Measurements from ENCODE around the gene IPMK.

- RAMPAGE, long total RNA = no peak
- RRBS = no CpG with 5 or more reads among the region's 4 CpGs
Measured at GRCh38 chr10:51895058-51895674, 195.8 kb upstream of the CSTF2T start.

- RAMPAGE, long total RNA = no peak
- RRBS = no CpG with 5 or more reads among the region's 3 CpGs
Measured at GRCh38 chr10:52232501-52233183, 81.4 kb upstream of the DKK1 start.

DNA sequence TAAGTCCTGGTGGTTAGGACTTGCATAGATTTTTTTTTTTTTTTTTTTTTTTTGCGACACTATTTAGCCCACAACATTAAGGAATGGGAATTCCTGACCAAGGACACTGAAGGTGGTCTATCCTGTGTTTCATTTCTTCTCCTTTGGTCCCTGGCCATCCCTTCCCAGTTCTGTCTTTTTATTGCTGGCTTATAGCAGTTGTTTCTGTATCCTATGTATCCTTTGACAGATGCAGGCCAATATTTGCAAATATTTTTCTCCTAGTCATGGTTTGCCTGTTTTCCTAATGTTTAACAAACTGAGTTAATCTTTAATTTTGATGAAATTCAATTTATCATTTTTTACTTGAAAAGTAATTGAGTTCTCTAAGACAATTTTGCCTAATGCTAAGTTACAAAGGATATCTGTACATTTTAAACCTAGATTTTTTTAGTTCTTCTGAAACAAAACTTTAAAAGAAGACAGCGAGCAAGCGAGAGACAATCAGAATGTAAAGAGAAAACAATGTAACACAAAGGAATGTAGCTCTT lies 9.4 kb downstream of the MBL2 start:
- RAMPAGE, long total RNA = no peak
- RRBS = no CpG with 5 or more reads among the region's 3 CpGs

DNA sequence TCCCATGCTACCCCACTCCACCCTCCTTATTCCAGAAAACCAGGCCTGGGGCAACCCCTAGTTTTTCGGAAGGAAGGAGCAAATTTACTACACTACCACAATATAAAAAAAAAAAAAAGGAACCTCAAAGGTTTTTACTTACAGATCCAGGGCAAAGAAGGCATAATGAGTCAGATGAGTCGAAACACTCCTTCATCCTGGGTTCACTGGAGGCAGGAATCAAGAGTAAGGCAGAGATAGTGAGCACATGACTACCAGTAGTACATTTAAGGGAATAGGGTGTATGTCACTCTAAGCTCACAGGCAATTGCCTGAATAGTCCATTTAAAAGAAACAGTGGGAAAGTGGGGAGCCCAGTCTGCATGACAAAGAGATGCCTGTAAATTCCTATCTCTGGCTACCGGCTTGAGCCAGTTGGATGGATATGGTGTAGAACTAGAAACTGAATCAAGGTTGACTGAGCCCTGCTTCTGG lies 861.4 kb upstream of the ZWINT start:
- RAMPAGE, long total RNA = no peak
- RRBS = no CpG with 5 or more reads among the region's 3 CpGs

DNA sequence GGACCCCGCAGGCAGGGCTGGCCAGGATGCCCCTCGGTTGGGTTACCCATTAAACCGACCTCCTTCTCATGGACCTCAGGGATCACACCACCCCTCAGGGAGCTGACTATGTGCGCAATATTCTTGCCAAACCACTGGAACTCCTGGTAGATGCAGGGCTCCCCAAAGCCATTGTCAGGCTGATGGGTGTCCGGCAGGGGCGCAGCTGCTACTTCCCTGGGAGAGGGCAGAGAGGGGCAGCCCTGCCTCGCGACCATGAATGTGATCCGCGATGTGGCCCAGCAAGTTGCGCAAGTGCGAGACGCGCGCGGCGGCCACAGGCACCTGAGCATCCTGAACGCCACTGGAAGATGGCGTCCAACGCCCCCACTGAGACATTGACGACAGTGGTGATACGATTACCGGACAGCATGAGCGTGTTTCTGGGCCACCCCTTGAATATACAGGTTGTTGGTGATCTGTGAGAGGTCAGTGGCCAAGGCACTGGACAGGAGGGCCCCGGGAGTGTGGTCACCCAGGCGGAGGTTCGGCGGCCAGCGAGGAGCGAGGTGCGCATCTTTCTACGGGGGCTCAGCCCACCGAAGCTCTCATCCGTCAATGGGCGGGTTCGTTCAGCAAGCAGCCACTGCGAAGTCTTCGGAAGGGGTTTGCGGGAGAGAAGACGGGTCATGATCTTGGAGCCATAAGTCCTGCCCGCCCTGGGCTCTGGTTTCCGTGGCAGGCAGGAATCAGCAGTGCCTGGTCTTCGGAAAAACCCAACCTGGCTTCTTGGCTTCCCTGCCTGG lies 161.1 kb downstream of the IPMK start:
- RAMPAGE, long total RNA = no peak
- RRBS = 86% methylated on average over 3 of the region's 43 CpGs

GRCh38 chr10:58183662-58183874 lies 84.1 kb downstream of the IPMK start:
- RAMPAGE, long total RNA = no peak

GRCh38 chr10:58267824-58268206 lies at the start of gene IPMK:
IPMK (minus strand) TSS chr10:58267894.
- RAMPAGE, long total RNA = no peak
- RRBS = no CpG with 5 or more reads among the region's 51 CpGs

- RAMPAGE, long total RNA = no peak
- RRBS = 11% methylated on average over 14 of the region's 24 CpGs
Measured at GRCh38 chr10:58327015-58327423, 7.8 kb upstream of the UBE2D1 start.

DNA sequence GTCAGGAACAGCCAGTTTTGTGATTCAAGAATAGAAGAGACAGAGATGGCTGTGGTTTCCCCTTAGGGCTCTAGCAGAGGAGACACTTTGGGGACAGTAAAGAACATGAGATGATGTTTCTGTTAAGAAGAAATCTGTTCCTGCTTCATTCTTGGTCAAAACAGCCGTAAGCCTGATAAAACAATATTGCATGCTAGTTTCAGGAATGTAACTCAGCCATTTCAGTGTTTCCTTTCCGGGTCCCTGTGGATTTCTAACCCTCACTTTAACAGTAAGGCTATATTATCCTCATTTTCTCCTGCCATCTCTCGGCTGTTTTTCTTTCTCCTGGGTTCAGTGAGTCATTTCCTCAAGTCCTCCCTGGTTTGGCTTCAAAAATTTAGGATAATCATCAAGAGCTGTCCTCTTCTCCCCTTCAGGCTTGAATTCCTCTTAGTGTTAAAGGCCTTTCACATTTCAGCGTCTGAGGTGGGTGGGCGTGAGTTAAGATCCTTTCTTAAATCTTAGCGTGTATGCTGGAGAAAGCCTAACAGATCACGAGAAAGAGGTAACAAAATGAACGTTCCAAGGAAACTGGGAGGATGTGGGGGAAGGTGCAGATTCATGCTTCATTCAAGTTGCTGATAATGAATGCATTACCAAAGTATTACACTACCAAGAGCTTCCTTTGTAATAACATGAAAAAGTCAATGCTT lies 37.0 kb upstream of the BICC1 start:
- RAMPAGE, long total RNA = no peak
- RRBS = no CpG with 5 or more reads among the region's 8 CpGs

- RAMPAGE, long total RNA = no peak
- RRBS = no CpG with 5 or more reads among the region's 8 CpGs
Measured at GRCh38 chr10:59177426-59177770, 955 bp downstream of the PHYHIPL start.

- RAMPAGE, long total RNA = no peak
- RRBS = no CpG with 5 or more reads among the region's 2 CpGs
Measured at GRCh38 chr10:59387746-59388038, 25.3 kb upstream of the FAM13C start.

GRCh38 chr10:59538711-59539051 lies 171.0 kb downstream of the SLC16A9 start:
- RAMPAGE, long total RNA = no peak
- RRBS = no CpG with 5 or more reads among the region's 12 CpGs

GRCh38 chr10:59576984-59577485 lies 132.6 kb downstream of the SLC16A9 start:
- RAMPAGE, long total RNA = no peak
- RRBS = no CpG with 5 or more reads among the region's 2 CpGs

GRCh38 chr10:59674153-59674668 lies 35.4 kb downstream of the SLC16A9 start:
- RAMPAGE, long total RNA = no peak
- RRBS = no CpG with 5 or more reads among the region's 1 CpG

- RAMPAGE, long total RNA = no peak
- RRBS = no CpG with 5 or more reads among the region's 9 CpGs
Measured at GRCh38 chr10:59678815-59679583, 30.7 kb downstream of the SLC16A9 start.

DNA sequence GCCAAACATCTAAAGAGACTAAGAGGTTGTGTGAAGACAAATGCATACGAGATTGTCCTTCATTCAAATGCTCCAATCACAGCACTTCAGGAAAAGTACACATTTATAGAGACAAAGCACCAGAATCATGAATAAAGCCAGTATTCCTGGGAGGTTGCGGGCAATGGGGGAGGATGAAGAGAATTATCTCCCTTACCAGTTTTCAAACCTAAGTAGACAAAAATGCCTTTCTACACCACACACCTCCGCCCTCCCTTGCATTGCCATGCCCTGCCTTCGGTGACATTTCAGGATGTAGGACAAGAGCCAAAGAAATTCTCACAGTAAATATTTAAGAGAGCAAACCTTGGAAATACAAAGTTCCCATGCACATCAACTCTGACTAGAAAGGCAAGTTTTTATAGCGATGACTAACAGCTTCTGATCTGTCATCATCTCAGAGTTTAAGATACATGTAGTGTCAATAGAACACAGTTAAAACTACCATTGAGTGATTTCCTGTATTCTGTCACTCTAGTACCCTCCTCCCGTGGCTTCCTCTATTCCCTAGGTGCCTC lies 20.9 kb downstream of the SLC16A9 start:
- RAMPAGE, long total RNA = no peak
- RRBS = no CpG with 5 or more reads among the region's 6 CpGs

DNA sequence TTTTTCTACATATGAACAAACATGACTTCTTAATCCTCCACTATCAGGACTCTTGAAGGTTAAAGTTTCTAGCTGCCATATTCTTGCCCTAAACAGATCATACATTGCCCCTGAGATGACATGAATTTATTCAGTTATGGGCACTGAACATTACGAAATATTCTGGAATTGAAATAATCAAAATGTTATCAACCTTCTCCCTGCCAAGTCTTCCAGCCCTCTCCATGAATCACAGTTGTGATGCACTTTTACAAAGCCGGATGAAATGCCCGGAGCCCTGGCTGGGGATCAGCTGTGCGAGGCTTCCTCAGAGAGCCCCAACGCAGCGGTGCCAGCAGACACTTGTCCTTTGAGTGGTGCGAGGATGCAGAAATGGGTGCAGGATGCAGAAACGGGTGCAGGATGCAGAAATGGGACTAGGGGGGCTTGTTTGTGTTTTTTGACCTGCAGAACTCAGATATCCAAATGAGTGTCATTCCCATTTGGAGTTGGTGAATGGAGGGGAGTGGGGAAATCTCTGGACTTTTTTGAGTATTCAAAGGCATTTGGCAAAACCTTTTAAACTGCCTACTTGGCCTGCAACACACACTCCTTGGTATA lies 2.7 kb downstream of the MRLN start:
- RAMPAGE, long total RNA = no peak
- RRBS = no CpG with 5 or more reads among the region's 8 CpGs

GRCh38 chr10:59792253-59792826 lies 39.1 kb upstream of the MRLN start:
- RAMPAGE, long total RNA = no peak
- RRBS = no CpG with 5 or more reads among the region's 4 CpGs

- RAMPAGE, long total RNA = no peak
- RRBS = no CpG with 5 or more reads among the region's 6 CpGs
Measured at GRCh38 chr10:59801297-59801932, 48.2 kb upstream of the MRLN start.

DNA sequence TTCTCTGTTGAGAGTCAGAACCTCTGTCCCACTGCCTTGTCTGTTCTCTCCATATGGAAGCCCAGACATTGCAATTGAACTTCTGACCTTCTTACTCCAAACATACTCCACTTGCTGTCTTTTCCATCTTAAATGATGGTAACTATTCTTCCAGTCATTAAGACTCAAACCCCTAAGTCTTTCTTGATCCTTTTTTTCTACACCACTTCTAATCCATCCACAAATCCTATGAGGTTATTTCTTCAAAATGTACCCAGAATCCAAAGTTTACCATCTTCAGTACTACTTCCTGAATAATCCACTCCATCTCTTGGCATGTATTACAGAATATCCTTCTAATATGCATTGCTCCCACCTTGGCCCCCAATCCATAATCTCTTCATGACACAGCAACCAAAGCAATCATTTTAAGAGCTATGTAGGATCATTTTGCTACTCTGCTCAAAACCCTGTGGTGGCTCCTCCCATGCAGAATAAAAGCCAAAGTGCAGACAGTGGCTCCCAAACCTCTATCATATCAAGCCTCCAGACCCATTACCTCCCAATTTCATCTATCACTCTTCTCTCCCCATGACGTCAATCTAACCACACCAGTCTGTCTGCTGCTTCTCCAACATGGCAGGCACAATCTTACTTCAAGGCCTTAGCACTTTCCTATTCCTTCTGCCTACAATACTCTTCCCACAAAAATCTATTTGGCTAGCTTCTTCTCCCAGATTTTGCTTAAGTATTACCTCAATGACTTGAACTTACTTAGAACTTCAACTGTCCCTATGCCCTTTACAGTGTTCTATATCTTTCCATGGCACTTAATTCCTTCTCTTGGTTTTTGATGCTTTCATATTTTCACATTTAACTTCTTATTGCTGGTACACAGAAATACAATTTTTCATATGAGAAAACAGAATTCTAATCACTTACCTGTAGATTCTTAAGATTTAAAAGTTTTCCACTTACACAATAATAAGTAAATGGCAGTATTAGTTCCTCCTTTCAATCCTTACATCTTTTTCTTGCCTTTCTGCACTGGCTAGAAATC lies 65.5 kb downstream of the CCDC6 start:
- RAMPAGE, long total RNA = no peak
- RRBS = no CpG with 5 or more reads among the region's 1 CpG